Mammary epithelial cell (primary cell): ENCODE measurements around the gene CLCNKB.

GRCh38 chr1:16043503-16044113, at the start of gene CLCNKB:
Gene CLCNKB, plus strand, starts transcription at chr1:16043782.
- CAGE, long polyA plus RNA: no peak
- RRBS: no CpG with 5 or more reads among the region's 8 CpGs

GRCh38 chr1:16144888-16145862, 10.7 kb downstream of the EPHA2 start:
- CAGE, long polyA plus RNA: no peak
- RRBS: 2% methylated on average over 9 of the region's 24 CpGs

DNA sequence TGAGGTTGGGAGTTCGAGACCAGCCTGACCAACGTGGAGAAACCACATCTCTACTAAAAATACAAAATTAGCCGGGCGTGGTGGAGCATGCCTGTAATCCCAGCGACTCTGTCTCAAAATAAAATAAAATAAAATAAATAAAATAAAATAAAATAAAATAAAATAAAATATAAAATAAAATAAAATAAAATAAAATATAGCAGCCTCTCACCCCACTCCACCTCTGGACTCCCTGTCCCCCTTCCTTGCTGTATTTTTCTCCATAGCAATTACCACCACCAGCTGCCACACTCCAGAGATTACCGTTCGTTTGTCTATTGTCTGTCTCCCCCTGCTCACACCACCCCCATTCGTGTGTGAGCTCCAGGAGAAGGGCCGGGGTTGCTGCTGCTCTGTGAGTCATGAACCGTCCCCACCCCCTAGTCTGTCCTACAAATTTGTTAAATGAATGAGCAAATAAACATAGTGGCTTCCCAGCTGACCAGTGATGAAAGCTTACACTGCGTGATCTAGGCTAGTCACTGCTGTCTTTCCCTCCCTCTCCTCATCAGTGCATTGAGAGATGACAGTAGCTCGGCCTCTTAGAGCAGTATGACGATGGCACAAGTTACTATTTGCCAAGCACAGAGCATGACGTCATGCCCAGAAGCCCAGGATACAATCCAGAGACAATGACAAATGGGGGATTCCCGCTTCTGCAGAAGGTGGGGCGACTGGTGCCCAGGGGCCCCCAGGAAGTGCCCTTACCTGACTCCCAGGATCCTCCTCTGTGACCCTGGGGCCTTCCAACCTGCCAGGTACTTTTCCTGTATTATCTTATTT, 8.3 kb upstream of the EPHA2 start:
- CAGE, long polyA plus RNA: no peak
- RRBS: no CpG with 5 or more reads among the region's 16 CpGs

DNA sequence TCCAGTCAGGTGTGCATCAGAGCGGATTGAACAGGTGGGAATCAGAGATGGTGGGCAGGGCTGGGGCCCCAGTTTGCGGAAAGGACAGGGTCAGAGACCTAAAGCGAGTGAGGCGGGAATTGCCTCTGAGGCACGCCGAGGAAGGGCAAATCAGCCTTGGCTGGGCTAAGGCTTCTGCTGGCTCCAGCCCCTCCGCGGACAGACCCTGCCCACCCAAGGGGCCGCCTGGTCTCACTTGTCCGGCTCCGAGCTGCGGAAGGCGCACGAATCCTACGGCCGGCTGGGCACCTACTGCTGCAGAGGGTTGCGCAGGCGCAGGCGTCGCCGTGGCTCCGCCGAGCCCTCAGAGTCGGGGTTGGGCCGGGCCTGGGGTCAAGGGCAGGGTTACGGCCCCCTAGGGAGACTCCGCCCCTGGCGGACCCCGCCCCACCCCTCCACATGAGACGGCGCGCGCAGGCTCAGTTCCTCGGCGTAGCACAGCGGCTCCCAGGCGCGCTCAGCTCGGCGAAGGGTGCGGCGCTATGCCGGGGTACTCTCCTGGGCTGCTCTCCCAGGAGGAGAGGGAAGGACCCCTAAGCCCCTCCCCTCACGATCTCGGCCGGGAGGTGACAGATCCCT, 10.2 kb downstream of the CPLANE2 start:
- CAGE, long polyA plus RNA: no peak
- RRBS: 36% methylated on average over 6 of the region's 46 CpGs

- CAGE, long polyA plus RNA: no peak
- RRBS: no CpG with 5 or more reads among the region's 6 CpGs
These were observed 989 bp downstream of the CPLANE2 start for GRCh38 chr1:16235945-16236443.

GRCh38 chr1:16394985-16395388, 27.9 kb downstream of the SZRD1 start:
- CAGE, long polyA plus RNA: no peak
- RRBS: no CpG with 5 or more reads among the region's 13 CpGs

GRCh38 chr1:16443387-16443787, 2.9 kb downstream of the NECAP2 start:
- CAGE, long polyA plus RNA: no peak
- RRBS: 88% methylated on average over 1 of the region's 7 CpGs

DNA sequence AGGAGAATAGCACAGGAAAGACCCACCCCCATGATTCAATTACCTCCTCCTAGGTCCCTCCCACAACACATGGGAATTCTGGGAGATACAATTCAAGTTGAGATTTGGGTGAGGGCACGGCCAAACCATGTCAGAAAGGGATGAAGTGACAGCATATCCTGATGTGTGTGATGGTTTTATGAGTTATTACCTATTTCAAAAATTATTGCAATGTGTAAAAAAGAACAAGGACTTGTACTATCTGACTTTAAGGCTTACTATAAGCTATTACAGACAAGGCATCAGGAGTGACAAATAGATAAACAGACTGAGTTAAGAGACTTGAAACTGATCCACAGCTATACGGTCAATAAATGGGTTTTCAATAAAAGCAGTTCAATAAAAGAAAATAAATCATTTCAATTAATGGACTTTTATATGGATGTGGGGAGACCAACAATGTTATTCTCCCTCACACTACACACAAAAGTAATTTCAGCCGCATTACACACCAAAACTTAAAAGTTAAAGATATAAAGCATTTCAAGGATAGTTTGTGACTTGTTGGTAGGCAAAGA, 97.3 kb downstream of the NECAP2 start:
- CAGE, long polyA plus RNA: no peak
- RRBS: no CpG with 5 or more reads among the region's 3 CpGs

DNA sequence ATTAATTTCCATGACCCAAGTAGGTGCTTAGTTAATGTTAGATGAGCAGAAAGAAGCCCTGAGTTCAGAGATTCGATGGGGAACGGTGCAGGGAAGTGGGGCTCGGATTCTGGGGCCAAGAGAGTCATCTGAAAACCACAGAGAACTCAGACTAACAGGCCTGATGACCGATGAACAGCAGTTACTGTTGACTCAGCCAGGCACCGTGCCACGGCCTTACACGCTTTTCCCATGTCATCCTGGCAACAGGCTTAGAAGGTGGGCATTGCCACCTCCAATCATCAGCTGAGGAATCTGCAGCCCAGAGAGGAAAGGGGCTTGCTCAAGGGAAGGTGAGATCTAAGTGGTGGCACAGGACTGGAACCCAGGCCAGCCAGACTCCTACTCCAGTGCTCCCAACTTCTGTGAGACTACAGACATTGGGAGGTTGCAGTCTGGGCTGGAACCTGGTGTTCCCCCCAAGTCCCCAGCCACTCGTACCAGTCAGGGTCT, 182.9 kb downstream of the NECAP2 start:
- CAGE, long polyA plus RNA: no peak
- RRBS: no CpG with 5 or more reads among the region's 8 CpGs

GRCh38 chr1:16666806-16667308, 226.3 kb downstream of the NECAP2 start:
- CAGE, long polyA plus RNA: no peak
- RRBS: no CpG with 5 or more reads among the region's 29 CpGs

- CAGE, long polyA plus RNA: no peak
- RRBS: no CpG with 5 or more reads among the region's 83 CpGs
These were observed 222.3 kb upstream of the CROCC start for GRCh38 chr1:16699180-16700016.

GRCh38 chr1:16966888-16967499, 13.4 kb downstream of the MFAP2 start:
- CAGE, long polyA plus RNA: no peak
- RRBS: no CpG with 5 or more reads among the region's 11 CpGs

DNA sequence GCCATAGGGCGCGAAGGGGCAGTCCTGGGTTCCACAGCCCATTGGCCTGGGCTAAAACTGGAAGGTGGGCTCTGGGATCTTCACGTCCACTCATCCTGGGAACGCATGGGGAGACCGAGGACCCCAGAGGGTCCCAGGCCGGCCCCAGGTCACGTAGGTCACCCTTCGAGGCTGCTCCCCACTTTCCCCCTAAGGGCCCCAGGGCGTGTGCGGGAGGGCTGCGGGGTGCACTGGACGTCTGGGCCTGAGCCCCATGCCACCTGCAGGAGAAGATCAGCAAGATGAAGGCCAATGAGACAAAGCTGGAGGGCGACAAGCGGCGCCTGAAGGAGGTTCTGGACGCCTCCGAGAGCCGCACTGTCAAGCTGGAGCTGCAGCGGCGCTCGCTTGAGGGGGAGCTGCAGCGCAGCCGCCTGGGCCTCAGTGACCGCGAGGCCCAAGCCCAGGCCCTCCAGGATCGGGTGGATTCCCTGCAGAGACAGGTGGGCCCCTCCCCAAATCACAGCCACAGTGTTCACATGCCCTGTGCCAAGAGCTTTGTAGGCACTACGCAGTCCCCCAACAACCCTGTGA, 12.4 kb downstream of the MFAP2 start:
- CAGE, long polyA plus RNA: no peak
- RRBS: no CpG with 5 or more reads among the region's 27 CpGs

- CAGE, long polyA plus RNA: no peak
- RRBS: no CpG with 5 or more reads among the region's 24 CpGs
These were observed 1.4 kb downstream of the PADI2 start for GRCh38 chr1:17117452-17118737.

GRCh38 chr1:17425467-17425721, 14.1 kb downstream of the RCC2 start:
- CAGE, long polyA plus RNA: no peak
- RRBS: no CpG with 5 or more reads among the region's 11 CpGs

- CAGE, long polyA plus RNA: no peak
- RRBS: no CpG with 5 or more reads among the region's 15 CpGs
These were observed 1.4 kb downstream of the ARHGEF10L start for GRCh38 chr1:17540674-17541553.

GRCh38 chr1:17570346-17570834, 30.9 kb downstream of the ARHGEF10L start:
- CAGE, long polyA plus RNA: no peak
- RRBS: no CpG with 5 or more reads among the region's 9 CpGs

DNA sequence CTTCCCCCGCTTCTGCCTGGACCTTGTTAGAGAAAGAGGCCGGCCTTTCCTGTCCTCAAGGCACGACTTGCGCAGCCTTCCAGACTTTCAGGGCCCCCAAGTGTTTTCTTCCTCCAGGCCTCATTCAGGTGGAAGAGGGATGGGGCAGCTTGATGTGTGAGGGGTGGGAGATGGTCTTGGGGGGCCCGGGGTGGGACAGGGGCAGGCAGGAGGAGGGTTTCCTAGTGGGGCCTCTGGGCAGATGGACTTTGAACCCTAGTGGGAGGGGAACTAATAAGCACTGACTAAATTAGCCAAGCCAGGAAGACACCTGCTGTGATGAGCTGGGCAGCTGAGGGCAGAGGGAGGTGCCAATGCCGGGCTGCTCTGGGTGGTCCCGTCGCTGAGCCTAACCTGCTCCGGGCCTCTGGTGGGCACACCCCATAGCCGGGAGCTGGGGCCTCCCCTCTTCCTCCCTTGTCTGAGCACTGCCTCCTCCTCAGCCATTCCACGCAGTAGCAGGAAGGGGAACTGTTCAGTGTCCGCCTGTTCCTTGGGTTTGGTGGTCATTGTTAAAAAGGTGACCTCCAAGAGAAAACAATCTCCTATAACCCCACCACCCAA, 36.6 kb downstream of the ARHGEF10L start:
- CAGE, long polyA plus RNA: no peak
- RRBS: 73% methylated on average over 5 of the region's 12 CpGs

GRCh38 chr1:17579951-17580808, 40.7 kb downstream of the ARHGEF10L start:
- CAGE, long polyA plus RNA: no peak
- RRBS: no CpG with 5 or more reads among the region's 12 CpGs

- CAGE, long polyA plus RNA: no peak
- RRBS: no CpG with 5 or more reads among the region's 14 CpGs
These were observed 90.5 kb downstream of the ARHGEF10L start for GRCh38 chr1:17629839-17630567.